Pericardium (tissue), 1 donor: ENCODE measurements around the genes TMF1, MITF and MDFIC2.

- RRBS, result no CpG with 5 or more reads among the region's 11 CpGs
These were observed 4.6 kb downstream of the TMF1 start for GRCh38 chr3:69047160-69048348.

- RRBS, result 2% methylated on average over 2 of the region's 51 CpGs
These were observed at the start of gene TMF1 for GRCh38 chr3:69051750-69052638. TSS of gene TMF1 (minus strand) at chr3:69052333.

DNA sequence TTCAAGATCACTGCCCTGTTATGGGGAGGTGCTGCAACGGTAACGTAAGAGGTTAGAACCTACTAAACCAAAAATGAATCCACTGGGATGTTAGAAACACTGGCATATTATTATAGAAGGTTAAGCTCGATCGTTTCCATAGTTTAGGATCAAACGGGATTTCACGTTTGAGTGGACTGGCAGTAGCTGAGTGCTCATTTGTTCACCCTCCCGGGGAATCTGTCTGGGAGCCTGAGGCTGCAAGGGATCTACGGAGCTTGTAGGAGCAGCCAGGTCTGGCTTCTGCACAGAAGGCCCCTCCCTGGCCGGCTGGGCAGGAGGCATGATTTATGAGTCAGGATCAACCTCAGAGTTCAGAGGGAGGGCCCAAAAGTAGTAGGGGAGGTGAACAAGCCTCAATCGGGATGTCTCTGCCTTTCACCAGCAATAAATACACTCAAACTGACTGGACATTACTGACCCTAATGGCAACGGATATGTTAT lies 109.4 kb upstream of the LMOD3 start:
- RRBS, result 25% methylated on average over 2 of the region's 11 CpGs

GRCh38 chr3:69739409-69740121 lies at the start of gene MITF:
TSS of gene MITF (plus strand) at chr3:69739464.
- RRBS, result 1% methylated on average over 54 of the region's 69 CpGs

- RRBS, result no CpG with 5 or more reads among the region's 3 CpGs
These were observed at the start of gene MDFIC2 for GRCh38 chr3:70312585-70312806. TSS of gene MDFIC2 (minus strand) at chr3:70312638.

- RRBS, result no CpG with 5 or more reads among the region's 5 CpGs
These were observed 577.6 kb downstream of the FOXP1 start for GRCh38 chr3:71006006-71006205.

DNA sequence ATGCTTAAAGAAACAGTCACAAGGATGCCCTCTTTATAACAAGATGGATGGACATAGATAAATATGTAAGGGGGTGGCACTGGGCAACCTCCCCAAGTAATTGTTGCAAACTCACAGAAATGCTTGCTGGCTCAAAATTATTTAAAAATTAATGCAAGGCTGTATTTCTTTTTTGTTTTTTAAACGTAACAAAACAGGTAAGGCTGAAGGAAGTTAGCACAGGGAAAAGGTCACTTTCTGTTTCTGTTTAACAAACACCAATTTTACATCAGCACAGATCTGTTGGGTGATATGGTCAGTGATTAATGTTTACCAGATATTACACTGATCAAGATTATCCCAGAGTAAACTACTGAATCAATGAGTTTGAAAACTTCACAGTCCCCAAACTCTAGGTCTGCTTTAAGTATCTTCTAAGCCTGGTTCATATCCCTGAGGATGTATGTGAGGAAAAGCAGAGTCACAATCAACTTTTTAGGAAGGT lies 558.0 kb downstream of the FOXP1 start:
- RRBS, result no CpG with 5 or more reads among the region's 1 CpG

DNA sequence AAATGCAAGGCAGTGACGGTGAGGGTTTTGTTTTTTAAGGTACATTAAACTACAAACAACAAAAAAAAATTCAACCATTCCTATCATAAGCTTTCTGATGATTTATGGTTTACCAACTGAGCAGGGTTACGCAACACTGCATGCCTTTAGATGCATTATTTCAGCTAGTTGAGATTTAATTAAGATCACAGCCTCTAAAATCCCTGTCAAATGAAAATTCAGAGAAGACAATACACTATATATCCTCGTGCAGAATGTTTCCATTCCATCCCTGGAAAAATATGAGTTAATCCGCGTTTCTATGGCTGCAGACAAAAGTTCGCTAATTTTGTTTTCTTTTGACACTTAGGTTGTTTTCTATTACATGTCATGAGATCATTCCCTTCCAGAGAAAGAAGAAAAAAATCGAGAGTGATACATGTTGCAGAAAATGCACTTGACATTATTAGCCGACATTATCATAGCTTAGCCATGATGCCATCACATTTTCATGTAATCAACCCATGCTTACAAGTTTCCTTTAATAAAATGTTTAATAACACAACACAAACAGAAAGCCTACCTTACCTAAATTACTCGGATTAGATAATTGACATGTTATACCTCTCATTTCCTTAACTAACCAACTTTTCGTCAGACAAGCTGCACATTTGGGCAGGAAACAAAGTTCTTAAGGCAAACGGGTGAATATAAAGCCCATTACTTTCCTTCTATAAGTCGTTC lies 521.3 kb downstream of the FOXP1 start:
- RRBS, result no CpG with 5 or more reads among the region's 12 CpGs

DNA sequence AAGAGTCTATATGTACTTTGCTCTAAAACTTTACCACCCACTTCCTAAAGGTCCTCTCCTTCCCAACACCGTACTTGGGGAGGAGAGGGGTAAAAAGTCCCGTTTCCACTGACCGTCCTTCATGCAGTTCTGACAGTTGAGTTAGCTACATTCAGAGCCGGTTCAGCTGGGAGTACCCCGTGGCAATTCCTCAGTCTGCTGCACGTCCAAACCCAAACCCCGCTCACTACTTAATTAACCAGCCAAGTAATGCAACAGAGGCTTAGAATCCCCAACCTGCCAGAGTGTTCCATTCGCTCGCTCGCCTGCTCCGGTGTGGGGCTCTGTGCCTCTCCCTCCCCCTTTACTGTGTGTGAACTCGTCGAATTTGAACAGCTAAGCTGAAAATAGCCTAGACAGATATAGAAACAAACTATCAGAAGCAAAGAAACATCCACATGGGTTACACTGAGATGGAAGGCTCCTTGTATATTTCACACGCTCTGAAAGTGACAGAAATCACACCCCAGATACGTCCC lies 519.6 kb downstream of the FOXP1 start:
- RRBS, result no CpG with 5 or more reads among the region's 15 CpGs

GRCh38 chr3:71089246-71089762 lies 494.2 kb downstream of the FOXP1 start:
- RRBS, result no CpG with 5 or more reads among the region's 2 CpGs

DNA sequence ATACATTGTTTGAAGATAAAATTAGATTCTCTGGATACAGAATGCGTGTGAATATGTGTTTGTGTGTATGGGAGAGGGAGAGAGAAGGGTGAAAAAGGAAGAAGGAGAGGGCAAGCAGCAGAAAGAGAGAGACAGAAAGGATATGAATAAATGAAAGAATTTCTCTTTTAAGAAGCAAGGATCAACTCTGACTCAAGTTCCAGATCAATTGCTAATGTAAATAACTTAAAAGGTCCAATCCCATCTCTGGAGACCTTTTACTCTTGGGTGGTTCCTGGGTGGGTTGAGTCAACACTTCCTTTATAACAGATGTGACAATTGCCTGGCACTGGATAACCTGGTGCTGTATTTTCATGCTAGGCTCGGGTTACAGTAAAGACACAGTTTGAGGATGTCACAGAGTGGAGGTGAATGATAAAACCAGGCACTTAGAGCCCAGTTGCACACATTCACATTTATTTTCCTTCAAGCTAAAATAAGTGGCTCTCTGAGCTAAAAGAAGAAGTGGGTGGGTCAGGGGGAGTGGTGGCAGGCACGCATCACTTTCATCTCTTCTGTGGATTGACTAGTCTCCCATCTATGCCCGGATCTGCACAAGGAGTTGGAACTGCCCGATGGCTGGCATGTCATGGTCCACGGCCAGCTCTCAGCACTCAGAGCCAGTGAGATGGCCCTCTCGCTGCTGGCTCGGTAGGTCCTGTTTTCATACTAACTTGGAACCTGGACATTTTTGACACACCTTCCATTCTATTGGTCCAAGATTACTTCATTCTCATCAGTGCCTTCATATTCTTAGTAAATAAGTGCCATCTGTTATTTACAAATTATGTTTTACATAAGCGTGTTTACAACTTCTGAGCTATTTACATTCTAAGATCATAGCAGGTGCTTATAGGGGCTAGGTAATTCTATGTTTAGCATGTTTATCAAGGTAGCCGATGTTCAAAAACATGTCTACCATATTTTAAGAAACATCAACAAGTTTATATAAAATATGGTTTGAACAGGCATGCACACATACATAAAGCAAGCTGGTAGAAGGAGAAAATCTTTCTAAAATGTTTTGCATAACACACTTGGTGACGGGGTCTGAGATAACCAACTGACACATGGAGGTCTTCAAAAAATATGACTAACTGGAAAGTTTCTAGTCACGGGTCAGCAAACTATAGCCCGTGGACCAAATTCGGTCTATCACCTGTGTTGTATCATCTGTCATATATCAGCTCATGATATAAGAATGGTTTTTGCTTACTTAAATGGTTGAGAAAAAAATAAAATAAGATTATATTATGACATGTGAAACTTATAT lies 465.6 kb downstream of the FOXP1 start:
- RRBS, result no CpG with 5 or more reads among the region's 14 CpGs

DNA sequence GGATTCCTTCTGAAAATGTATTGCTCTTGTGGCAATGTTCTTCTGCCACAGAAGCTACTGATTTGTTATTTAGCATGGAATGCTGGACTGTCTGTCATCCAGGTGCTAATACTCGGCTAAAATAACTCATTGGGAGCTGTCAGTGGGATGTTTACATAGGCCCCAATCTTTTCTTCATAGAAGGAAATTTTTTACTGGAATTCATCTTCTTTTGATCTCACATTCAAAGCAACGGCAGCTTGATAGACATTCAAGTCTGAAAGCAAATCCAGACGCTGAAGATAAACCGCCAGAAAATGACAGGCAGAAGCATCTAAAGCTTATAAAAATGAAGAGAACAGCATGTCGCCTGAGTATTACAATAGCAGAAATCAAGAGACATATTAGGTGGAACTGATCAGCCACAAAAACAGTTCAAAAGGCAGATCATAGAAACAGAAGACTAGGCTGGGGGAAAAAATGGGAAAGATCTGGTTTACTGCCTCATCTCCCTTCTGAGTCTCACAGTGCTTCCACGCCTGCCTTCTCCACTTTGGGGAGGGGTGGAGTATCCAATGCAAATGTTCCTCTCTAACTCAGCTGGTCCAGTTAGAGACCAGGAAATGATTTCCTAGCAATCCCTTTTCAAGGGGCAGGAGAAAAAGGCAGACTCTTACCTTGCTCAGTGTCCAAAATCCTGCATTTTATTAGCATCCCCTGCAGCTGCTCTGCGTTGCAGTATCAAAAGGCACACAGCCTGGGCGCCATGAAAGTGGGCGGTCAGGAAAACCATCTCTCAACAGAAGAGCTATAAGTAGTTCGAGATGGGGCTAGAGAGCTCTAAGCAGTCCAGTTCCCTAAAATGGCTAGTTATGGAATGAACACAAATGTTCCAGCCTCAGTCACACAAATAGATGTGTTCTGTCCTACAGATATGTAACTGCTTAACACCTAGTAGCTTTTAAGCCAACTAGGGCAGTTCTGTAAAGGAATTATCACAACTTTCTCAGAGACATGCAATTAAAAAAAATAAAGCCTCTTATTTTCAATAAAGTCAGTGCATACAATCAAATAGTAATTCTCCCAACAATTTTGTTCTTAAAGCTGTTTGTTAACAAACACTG lies 451.7 kb downstream of the FOXP1 start:
- RRBS, result no CpG with 5 or more reads among the region's 10 CpGs

- RRBS, result no CpG with 5 or more reads among the region's 6 CpGs
These were observed 450.3 kb downstream of the FOXP1 start for GRCh38 chr3:71133110-71133703.

- RRBS, result no CpG with 5 or more reads among the region's 3 CpGs
These were observed 364.3 kb downstream of the FOXP1 start for GRCh38 chr3:71219012-71219814.

GRCh38 chr3:71455966-71456563 lies 127.5 kb downstream of the FOXP1 start:
- RRBS, result no CpG with 5 or more reads among the region's 5 CpGs

GRCh38 chr3:71462842-71463301 lies 120.7 kb downstream of the FOXP1 start:
- RRBS, result no CpG with 5 or more reads among the region's 8 CpGs

GRCh38 chr3:71726155-71726764 lies 1.1 kb upstream of the EIF4E3 start:
- RRBS, result no CpG with 5 or more reads among the region's 10 CpGs

DNA sequence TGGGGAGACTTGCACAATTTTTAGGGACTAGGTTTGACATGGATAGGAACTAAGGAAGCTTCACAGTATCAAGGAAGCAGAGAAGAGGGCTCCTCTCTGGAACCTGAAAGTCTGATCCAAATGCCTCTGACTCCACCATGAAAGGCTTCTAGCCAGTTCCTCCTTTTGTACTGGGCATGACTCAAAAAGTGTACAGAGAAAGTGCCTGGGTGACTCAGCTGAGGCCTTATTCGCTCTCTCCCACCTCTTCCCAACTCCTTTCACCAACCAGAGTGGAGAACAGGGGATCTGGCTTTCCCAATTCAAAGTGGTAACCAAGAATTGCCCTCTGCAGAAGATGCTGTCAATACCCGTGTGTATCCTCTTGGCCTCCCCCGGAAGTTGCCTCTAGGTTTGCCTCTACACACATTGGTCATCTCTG lies 342.9 kb upstream of the PROK2 start:
- RRBS, result no CpG with 5 or more reads among the region's 3 CpGs

GRCh38 chr3:72155305-72156252 lies 370.6 kb upstream of the PROK2 start:
- RRBS, result no CpG with 5 or more reads among the region's 16 CpGs

GRCh38 chr3:72492533-72492916 lies 355.7 kb downstream of the SHQ1 start:
- RRBS, result no CpG with 5 or more reads among the region's 4 CpGs